ENCODE data around the genes TMEM132E, LIG3 and C17orf50.

GRCh38 chr17:32310998-32311762 is 30.8 kb downstream of the C17orf75 start:
- PRO-cap = no peak
- RAMPAGE, long total RNA, 4 experiments = no peak in any of the 4 experiments

DNA sequence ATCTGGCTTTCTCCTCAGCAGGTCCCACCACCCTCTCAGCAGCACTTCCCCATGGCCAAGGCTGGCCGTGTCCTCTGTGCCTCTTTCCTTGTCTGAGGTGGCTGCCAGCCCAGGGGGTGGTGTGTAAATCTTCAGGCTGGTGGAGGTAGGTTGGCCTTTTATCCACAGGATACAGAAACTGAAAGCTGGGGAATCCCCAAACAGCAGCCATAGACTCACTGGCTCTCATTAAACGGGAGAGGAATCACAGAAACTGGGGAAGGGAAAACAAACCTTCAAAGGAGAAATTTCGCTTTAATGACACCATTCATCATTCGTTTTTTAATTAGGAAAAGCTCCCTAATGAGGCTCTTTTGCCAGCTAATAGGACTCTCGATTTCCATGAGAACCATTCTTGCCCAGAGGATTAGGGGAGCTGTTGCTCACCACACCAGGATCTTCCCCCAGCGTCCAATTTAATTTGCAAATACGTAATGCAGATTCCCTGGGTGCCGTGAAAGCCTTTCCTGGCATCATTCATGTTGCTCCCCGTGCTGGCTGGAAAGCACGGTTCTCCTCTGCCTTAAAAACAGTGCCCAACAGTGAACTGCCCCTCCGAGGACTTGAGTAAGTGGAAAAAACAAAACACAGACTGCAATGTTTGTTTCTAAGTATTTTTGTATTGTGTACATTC is 17.9 kb downstream of the C17orf75 start:
- PRO-cap = no peak
- RAMPAGE, long total RNA, 4 experiments = no peak in any of the 4 experiments

GRCh38 chr17:32340967-32341541 is 919 bp downstream of the C17orf75 start:
- PRO-cap = no peak
- RAMPAGE, long total RNA, 4 experiments = no peak in any of the 4 experiments

DNA sequence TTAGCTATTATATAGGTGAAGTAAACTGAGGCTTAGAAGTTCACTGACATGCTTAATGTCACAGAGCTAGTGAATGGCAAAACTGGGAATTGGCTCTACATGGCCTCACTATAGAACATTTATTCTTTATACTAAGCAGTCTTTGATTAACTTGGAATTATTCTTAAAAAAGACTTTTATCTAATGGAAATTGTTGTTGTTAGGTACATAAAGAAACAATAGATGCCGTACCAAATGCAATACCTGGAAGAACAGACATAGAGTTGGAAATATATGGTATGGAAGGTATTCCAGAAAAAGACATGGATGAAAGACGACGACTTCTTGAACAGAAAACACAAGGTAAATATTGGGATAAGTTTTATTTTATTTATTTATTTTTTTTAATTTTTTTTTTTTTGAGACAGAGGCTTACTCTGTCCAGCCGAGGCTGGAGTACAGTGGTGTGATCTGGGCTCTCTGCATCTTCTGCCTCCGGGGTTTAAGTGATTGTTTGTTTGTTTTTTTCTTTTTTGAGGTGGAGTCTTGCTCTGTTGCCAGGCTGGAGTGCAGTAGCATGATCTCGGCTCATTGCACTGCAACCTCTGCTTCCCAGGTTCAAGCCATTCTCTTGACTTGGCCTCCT is 8.5 kb downstream of the ZNF207 start:
- PRO-cap = no peak
- RAMPAGE, long total RNA, 4 experiments = no peak in any of the 4 experiments

- PRO-cap = no peak
- RAMPAGE, long total RNA, 4 experiments = no peak in any of the 4 experiments
Observed at GRCh38 chr17:32519009-32519877, 32.5 kb downstream of the CDK5R1 start.

- PRO-cap = no peak
- RAMPAGE, long total RNA, 4 experiments = no peak in any of the 4 experiments
Observed at GRCh38 chr17:32526608-32527036, 39.8 kb downstream of the CDK5R1 start.

DNA sequence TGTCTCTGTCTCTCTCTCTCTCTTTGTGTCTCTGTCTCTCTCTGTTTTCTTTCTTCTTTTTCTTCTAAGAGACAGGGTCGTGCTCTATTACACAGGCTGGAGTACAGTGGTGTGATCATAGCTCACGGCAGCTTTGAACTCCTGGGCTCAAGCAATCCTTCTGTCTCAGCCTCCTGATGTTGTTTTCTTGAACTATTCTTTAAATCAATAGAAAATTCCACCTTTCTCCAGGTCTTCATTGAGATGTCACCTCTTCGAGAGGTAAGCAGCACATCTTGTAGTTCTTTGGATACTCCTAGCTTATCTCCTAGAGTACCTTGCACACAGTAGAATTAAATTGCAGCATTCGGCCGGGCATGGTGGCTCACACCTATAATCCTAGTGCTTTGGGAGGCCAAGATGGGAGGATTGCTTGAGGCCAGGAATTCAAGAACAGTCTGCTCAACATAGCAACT is 2.6 kb downstream of the MYO1D start:
- PRO-cap = no peak
- RAMPAGE, long total RNA, 4 experiments = start-site peak on the minus strand in 1 of 4 experiments, centred at position 239 of the sequence, 7 reads per replicate

- PRO-cap = no peak
- RAMPAGE, long total RNA, 4 experiments = no peak in any of the 4 experiments
Observed at GRCh38 chr17:32878251-32878580, 1.3 kb upstream of the MYO1D start.

DNA sequence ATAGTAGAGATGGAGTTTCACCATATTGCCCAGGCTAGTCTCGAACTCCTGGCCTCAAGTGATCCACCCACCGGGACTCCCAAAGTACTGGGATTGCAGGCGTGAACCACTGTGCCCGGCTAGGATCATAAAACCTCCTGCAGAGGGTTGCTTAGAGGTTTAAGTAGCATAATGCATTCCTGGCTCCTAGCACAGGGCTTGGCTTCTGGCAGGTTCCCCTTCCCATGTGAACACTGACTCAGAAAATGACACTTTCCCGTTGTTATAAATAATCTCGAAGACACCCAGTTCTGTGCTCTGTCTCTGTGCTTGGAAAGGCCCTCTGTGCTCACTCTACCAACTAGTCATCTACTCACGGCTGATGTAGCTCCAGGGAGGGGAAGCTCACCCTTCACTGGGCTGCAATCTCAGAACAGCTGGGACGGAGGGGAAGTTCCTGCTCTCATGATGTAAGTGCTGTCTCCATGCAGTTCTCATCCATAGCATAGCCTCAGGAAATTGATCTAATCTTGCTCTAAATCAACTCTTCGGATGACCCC is 230.4 kb upstream of the ASIC2 start:
- PRO-cap = no peak
- RAMPAGE, long total RNA, 4 experiments = no peak in any of the 4 experiments

DNA sequence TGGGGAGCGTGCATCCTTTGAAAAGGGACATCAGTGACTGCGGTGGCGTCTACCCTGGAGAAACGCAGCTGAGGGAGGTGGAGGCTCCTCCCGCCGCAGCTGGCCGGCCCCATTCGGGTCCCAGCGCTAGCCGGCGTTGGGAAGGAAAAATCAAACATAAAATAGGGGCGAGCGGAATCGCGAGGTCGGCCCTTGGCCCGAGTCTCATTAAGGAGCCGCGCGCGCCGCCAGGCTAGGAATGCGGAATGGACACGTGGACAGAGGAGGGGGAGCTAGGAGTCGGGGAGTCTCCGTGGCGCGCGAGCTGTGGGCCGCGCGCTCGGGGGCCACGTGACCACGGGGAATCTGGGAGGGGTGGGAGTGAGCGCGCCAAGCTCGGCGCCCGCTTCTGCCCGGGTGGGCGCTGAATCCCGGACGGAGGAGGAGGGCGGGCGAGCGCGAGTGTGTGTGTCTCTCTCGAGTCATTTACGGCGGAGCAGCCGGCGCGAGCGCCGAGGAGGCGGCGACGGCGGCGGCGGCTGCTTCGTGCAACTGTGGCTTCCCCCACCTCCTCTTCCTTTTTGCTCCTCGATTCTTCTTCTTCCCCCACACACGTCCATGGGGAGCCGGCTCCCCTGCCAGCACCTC is at the start of gene TMEM132E:
TMEM132E (plus strand) TSS at position 460 of the 627 bp plus-strand sequence.
- PRO-cap = unidirectional peak, plus-strand start at position 425 of the sequence
- RAMPAGE, long total RNA, 4 experiments = no peak in any of the 4 experiments

DNA sequence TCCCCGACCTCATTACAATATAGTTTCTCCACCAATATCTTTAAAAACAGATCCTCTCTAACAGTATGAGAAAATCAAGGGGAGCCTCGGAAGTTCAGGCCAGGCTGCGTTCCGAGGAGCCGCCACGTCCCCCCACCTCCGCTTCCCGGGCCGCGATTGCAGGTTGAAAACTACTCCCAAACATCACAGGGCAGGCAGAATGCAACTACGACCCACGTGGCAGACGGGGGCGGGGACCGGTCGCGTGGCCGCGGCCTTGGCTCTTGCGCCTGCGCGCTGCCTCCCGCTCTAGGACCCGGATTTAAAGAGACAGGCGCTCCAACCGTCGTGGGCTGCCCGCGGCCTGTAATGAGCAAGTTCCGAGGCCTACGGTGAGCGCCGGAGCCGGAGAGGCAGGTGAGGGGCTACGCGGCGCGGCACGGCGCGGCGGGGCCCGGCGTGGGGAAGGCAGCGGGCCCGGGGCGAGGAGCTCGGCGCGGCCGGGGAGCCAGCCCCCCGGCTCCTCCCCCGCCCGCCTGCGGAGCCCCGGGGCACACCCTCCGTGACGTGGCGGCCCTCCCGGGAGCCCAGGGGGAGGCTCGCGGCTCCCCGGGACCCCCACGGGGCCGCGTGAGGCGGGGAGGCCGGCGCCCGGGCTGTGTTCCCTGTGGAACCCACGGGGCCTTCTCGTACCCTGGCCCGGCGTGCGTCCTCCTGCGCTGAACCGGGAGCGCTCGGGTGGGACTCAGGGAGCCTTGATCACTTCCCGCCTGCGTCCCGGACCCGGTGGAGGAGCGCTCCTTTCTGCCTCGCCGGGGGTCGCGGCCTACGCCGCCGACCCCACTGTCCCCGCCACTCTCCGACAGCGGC is at the start of gene LIG3:
LIG3 (plus strand) TSS at position 286 of the 849 bp plus-strand sequence.
- PRO-cap = bidirectional peak, plus-strand start at position 304 of the sequence, minus-strand start at position 158 of the sequence; bidirectional peak, plus-strand start at position 533 of the sequence, minus-strand start at position 519 of the sequence
- RAMPAGE, long total RNA, 4 experiments = start-site peak on the plus strand in 3 of 4 experiments, centred at positions 309 to 686 of the sequence, 6 to 295 reads per replicate

GRCh38 chr17:35086907-35087518 is 23.5 kb upstream of the RFFL start:
- PRO-cap = no peak
- RAMPAGE, long total RNA, 4 experiments = no peak in any of the 4 experiments

- PRO-cap = no peak
- RAMPAGE, long total RNA, 4 experiments = no peak in any of the 4 experiments
Observed at GRCh38 chr17:35087528-35088363, 24.2 kb upstream of the RFFL start.

DNA sequence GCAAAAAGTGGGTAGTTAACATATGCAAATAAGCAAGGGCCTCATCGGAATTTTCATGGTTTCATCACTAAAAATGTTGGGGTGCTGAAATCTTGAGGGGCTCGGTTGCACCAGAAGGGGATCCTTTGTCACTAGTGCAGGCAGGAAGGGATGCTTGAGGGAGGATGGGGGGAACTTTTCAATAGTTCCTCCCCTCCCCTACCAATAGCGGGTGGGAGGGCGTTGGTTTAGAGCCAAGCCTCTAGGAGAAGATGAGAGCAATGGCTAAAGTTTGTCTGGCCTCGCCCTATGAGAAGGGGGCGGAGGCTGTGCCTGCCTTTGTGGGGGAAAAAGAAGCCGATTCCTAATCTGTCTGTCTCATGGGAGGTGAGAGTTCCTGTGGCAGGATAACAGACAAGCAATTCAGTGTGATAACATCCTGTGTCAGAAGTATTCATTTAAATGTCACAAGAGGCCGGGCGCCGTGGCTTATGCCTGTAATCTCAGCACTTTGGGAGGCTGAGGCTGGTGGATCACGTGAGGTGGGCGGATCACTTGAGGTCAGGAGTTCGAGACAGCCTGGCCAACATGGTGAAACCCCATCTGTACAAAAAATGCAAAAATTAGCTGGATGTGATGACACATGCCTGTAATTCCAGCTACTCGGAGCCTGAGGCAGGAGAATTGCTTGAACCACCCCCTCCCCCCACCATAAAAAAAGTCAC is 1.5 kb downstream of the SLFN5 start:
- PRO-cap = bidirectional peak, plus-strand start at position 437 of the sequence, minus-strand start at position 443 of the sequence
- RAMPAGE, long total RNA, 4 experiments = no peak in any of the 4 experiments

- PRO-cap = no peak
- RAMPAGE, long total RNA, 4 experiments = no peak in any of the 4 experiments
Observed at GRCh38 chr17:35278305-35278964, 35.6 kb downstream of the SLFN5 start.

- PRO-cap = no peak
- RAMPAGE, long total RNA, 4 experiments = no peak in any of the 4 experiments
Observed at GRCh38 chr17:35447374-35448114, 1.0 kb downstream of the SLFN13 start.

- PRO-cap = no peak
- RAMPAGE, long total RNA, 4 experiments = no peak in any of the 4 experiments
Observed at GRCh38 chr17:35531242-35531522, 6.3 kb downstream of the SLFN12L start.

DNA sequence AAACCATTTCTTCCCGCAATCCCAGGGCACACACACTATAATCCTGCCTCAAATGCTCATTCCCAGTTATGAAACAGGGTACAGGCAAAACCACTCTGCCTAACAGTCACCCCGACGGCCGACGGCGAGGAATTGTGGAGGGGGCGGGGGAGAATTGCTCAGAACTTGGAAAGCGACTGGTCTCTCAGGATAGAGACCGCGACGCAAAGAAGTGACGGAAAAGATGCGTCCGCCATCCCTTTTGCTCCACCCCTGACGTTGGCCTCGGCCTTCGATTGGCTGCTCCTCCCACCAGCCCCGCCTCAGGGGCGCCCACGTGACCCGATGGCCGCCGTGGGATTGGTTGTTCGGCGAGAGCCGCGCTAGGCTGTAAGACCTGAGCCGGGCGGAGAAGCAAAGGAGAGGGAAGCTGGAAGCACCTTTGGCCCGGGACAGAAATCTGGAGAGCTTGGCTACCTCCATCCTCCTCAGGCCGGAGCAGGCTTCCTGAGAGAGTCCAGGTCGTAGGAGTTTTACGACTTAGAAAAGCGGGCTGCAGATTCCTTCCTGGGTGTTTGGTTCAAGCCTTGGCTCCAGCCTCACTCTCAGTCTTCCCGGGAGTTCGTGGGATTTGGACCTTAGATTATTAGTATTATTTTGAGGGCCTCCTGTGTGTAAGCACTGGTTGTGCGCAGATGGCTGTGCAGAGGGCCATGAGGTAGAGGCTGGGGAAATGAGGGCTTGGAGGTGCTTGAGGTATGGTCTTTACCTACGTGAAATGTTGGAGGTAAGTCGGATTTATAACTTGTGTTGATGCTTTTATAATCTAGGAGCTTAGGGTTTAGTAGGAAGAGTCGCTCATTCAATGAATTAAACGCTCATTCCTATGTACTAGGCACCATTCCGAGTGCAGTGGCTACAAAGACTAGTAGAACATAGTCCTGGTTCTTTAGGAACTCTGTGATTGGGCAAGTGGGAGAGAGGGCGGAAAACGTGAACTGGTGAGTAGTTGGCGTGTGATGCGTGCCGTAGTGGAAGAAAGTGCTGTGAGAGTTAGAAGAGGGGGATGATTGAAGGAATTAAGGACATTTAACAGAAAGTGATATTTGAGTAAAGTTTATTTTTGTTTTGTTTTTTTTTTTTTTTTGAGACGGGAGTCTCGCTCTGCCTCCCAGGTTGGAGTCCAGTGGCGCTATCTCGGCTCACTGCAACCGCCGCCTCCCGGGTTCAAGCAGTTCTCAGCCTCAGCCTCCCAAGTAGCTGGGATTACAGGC is 7.5 kb upstream of the SLFN14 start:
- PRO-cap = bidirectional peak, plus-strand start at position 372 of the sequence, minus-strand start at position 216 of the sequence
- RAMPAGE, long total RNA, 4 experiments = start-site peak on the plus strand in 4 of 4 experiments, centred at positions 377 to 386 of the sequence, 29 to 63 reads per replicate

DNA sequence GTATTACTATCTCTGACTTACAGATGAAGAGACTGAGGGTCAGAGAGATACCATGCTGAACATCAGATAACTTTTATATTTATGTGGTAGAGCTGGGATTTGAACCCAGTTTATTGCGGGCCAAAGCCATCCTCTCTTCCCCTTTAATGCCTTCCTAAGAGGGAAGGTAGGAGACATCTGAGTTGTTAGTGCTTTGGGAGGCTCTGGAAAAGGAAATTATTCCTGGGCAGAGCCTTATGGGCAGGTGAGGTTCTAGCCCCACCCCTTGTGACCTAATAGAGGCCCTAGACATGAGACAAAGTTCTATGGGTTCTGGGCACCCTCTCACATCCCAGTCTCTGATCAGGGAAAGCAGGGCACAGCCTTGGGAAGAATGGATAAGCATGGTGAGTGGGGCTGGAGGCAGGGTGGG is at the start of gene C17orf50:
C17orf50 (plus strand) TSS at position 319 of the 412 bp plus-strand sequence.
- PRO-cap = no peak
- RAMPAGE, long total RNA, 4 experiments = no peak in any of the 4 experiments

DNA sequence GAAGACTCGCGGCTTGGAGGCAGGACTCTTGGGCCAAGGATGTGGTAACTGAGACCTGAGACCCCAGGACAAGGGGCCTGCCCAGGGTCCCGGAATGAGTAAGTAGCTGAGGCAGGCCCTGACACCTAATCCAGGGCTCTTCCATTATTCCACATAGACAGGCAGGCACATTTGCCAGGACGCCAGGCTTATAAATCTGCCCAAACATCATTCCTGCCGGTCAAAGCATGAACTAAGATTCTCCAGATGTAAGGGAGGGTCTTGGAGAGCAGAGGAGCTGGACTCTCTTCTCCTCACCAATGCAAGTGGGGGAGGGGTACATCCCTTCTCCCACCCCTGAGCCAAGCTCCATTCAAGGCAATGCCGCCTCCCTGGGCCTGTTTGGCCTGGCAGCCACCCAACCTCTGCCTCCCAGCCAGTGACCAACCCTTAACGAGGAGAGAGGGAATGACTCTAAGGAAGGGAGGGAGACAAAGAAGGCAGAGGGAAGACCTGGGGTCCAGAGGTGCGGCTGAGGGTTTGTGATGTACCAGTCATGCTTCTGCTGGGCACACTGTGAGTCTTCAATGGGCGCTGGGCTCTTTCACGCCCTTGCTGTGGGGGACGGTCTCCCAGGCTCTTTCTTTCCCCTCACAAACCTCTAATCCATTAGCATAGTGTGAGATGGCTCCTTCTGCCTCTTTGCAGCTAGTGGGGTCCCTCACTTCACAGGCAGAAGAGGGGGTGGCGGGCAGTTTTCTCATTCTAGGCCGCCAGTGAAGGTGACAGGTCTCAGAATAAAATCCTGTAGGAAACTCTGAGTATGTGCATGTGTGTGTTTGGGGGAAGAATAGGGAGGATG is 13.9 kb downstream of the C17orf50 start:
- PRO-cap = bidirectional peak, plus-strand start at position 456 of the sequence, minus-strand start at position 301 of the sequence
- RAMPAGE, long total RNA, 4 experiments = no peak in any of the 4 experiments

Data from esophagus muscularis mucosa (tissue), 4 donors.